Measurements from ENCODE around the genes IFT81, HVCN1 and PPP1CC.

- PRO-cap, 3 experiments, result peak in 3 of 3 experiments; most common plus-strand start chr12:110124357 (in 1); most common minus-strand start chr12:110124115 (in 1)
Observed at GRCh38 chr12:110123875-110125062, at the start of gene IFT81. IFT81 (plus strand) TSS chr12:110124357.

DNA sequence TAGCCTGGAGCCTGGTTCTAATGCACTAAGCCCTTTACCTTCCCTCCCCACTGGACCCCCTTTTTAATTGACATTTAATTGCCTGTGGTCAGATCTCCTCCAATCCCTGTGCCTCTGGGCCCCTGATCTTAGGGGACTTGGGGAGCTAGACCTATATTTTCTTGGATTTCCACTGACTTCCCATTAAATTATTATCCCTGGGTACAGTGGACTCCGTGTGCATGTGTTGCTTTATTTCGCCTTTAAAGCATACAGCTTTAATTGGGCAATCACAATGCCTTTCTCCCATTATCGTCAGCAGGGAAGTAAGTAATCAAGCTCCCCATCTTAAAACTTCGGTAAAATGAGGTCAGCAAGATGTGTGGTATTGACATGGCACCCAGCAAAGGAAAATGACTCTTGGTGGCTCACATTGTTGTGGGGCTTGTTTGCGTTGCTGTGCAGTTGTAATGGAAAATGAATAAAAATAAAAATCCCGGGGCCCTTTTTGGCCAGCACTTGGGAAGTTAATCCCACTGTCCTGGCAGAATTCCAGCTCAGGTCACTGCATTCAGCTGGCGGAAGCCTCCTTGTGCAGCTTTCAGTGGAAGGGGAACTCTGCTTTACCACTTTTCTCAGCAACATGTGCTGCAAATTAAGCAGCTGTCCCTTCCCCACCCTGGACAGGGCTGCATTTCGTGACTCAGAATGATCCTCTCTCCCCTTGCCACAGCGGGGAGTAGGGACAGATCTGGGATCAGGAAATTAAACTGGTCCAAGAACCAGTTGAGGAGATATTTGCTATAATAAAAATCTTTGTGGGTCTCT is 14.0 kb upstream of the ATP2A2 start:
- PRO-cap, 3 experiments, result peak in 2 of 3 experiments; most common plus-strand start position 576 of the sequence (in 2)

DNA sequence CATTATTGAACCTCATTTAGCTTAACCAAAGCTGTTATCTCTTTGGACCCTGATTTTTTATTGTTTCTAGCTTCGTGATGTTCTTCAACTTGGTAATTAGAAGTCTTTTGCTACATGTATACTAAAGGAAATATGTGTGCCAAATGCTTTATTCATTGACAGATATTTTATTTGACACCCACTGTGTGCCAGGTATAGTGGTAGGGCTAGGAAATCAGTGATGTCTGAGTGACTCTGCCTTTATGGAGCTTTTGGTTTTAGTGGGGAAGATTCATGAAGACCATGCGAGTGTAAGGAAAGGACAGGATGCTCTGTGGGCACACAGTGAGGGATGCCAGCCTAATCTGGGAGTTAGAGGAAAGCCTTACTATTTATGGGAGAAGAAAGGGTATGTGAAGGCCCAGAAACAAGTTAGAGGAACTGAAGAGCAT is 35.4 kb downstream of the ATP2A2 start:
- PRO-cap, 3 experiments, result no peak in any of the 3 experiments

GRCh38 chr12:110332505-110332751 is 51.4 kb downstream of the ATP2A2 start:
- PRO-cap, 3 experiments, result no peak in any of the 3 experiments

GRCh38 chr12:110345070-110346129 is 58.1 kb downstream of the ANAPC7 start:
- PRO-cap, 3 experiments, result peak in 2 of 3 experiments; most common plus-strand start chr12:110345386 (in 1); most common minus-strand start chr12:110345202 (in 1)

DNA sequence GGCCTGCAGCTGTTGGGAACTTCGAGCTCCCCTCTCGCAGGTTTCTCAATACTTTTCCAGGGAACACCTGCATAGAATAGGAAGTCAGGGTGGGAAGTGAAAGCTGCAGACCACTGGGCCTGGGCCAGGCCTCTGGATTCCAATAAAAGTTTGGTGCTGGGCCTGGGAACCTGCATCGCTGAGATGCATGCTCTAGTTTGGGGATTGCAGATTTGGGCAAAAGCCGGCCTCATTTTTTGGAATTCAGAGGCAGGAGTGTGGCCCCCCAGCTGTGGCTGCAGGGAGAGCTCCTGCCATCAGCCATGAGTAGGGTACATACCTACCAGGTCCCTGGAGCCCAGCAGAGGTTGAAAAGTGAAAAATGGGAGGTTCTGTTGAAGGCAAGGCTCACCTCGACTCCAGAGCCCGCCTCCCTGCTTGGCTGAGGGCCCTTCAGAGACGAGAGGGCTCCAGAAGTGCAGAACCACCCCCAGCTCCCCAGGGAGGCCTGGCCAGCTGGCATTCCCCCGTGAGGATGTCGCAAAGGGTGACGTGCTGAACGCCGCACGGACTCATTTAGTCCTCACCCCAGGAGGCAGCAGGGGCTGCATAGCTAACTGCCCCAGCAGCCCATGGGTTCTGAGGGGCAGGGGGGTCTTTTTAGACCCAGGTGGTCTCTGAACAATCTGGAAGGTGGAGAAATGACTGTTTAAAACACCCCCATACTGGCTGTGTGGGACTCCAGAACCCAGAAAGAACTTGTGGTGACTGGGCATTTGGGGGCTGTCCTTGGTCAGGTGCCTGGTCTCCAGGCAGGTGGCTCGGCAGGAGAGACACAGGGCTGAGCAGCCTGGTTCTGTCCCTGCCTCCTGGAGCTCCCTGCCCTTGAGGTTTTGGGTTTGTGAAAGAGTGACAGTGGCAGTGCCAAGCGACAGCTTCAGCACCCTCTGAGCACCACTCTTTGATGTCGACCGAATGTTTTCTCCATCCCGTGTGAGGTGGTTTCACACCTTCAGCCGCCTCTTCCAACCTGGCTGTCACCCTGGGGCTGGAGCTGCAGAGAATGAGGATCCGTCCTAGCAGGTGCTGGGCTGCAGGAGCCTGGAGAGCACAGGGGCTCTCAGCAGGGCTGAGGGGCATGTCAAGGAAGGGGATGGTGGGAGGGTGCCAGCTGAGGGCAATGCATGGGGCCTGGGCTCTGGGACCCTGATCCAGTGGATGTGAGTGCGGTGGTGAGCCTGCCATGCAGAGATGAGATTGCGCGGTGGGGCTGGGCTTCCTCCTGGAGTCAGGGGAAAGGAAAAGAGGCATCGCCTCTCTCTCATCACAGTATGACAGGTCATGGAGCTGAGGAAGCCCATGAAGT is 31.9 kb downstream of the ANAPC7 start:
- PRO-cap, 3 experiments, result no peak in any of the 3 experiments

- PRO-cap, 3 experiments, result no peak in any of the 3 experiments
Observed at GRCh38 chr12:110534384-110535195, 32.5 kb downstream of the RAD9B start.

DNA sequence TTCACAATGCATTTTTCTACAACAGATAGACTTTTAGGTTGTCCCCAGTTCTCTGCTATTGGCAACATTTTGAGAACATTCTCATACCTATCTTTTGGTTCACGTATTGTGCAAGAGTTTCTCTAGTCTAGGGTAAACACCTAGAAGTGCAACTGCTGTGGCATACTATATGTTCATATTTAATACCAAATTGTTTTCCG is 32.1 kb downstream of the PPTC7 start:
- PRO-cap, 3 experiments, result no peak in any of the 3 experiments

- PRO-cap, 3 experiments, result no peak in any of the 3 experiments
Observed at GRCh38 chr12:110661211-110662053, 27.5 kb downstream of the HVCN1 start.

DNA sequence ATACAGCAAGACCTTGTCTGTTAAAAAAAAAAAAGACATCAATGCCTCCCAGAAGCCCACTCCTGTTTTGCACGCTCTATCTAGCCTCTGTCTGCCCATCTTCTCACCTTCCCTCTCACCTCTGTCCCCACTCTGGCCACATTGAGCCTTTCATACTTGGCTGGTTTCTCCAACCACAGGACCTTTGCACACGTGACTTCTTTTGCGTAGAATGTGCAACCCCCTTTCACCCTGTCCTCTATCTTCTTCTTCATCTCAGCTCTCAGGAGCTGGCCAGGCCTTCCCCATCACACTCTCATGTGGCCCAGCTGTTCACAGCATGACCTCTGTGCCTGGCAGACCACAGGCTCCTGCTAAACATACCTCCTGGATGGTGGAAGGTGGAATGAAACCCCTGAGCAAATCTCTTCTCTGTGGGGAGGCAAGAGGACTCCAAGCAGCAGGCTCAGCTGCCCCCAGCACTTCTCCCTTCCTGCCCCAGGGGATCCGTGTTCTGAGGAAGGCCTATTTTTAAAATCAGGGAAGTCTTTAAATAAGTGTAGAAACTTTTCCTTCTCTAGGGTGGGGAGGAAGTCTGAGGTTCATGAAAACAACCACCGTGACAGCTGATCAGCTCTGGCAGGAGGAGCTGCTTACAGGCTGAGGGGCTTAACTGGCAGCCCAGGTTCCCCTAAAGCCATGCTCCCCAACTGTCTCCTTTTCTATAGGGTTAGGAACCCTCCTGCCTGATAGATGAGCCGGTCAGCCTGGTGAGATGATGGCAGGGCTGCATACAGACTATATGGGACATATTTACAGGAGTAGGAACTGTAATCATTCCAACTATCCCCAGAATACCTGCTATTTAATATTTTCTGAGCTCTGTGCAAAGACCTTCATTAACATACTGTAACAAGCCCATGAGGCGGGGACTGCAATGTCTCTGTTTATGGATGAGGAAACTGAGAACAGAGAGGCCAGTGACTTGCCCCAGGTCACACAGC is 11.4 kb downstream of the HVCN1 start:
- PRO-cap, 3 experiments, result no peak in any of the 3 experiments

- PRO-cap, 3 experiments, result peak in 3 of 3 experiments; most common plus-strand start chr12:110689219 (in 1); most common minus-strand start chr12:110689115 (in 3)
Observed at GRCh38 chr12:110689034-110690178, at the start of gene HVCN1. HVCN1 (minus strand) TSS chr12:110689115.

DNA sequence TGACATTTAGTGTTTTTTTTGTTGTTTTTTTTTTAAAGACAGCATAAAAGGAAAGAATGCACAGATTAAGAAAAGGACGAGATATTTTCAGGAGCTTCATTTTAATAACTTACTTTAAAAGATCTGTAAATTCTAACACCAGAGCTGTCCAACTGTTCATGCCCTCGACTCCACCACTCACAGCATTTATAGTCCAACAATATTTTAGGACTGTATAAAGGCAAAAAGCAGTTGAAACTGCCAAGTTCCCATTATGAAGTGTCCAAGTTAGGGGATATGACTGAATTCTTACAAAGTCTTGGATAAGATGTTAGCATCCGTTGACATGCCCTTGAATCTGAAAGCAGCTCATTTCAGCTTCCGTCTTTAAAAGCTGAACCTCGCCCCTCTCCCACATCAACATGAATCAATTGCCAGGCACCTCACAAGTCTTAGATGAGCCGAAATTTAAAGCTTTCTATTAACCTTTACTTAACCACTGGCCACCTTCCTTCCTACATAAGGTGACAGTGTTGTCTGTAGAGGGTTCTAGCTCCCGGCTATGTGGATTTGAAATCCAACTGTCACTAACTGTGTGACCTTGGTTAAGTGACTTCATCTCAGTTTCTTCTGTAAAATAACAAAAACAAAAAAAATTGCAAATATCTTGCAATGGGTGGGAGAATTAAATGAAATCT is 1.4 kb downstream of the PPP1CC start:
- PRO-cap, 3 experiments, result no peak in any of the 3 experiments

DNA sequence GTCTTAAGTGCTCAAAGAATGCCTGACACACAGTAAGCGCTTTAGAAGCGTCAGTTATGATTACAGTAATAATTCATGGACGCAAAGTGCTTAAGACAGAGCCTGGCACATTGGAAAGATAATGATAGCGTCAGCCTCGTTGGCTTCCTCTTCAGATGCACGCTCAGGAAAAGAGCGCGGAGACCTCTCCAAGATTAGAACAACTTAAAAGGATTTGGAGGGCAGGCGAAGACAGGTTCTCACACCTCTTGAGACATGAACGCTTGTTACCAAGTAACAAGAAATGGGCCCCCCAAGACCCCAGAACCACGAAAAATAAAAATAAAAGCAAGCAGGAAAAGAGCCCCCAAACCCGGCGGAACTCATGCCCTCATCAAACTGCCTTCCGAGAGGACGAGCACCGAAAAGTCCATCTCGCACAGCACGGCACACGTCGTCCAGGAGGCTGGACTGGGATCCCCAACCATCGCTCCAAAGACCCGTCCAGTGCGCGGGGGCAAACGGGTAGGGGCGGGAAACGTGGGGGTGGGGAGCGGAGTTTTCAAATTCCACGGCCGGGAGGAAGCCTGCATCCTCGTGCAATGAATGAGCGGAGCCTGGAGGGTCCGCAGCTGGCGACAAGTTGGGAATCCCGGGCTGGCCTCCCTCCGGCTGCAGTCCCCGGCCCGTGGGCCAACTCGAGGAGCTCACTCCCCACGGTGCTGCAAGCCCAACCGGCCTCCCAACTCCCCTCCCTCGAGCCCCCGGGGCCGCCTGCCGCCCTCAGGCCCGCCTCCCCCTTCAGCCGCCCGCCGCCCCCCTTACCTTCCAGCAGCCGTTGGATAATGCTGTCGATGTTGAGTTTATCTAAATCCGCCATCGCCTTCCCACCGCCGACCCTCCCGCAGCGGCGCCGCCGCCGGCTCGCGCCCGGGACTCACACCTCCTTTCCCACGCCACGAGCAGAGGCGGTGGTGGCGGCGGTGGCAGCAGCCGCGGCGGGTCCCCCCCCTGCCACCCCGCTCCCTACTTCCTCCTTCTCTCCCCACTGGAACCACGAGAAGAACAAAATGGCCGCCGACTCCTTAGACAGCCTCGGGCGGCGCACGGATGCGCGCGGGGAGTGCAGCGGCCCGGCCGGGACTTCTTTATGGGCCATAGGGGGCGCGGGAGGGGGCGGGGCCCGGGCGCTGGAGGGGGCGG is at the start of gene PPP1CC:
TSS of gene PPP1CC (minus strand) at position 1,043 of the 1,182 bp plus-strand sequence.
- PRO-cap, 3 experiments, result peak in 3 of 3 experiments; most common minus-strand start position 1,037 of the sequence (in 3)

DNA sequence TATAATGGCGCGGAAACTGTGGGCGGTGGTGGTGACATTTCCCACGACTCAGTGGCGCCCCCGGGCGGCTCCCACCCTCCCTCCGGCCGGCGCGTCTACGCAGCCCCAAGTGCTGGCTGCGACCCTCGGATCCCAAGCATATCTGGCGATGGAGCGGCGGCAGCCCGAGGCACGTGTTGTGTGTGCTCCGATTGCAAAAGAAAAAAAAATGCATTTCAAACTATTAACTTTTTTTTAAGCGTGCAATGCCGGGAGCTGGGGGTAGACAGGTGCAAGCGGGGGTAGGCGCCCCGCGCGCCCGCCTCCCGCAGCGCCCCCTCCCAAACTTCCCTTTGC is 664 bp upstream of the CUX2 start:
- PRO-cap, 3 experiments, result no peak in any of the 3 experiments

DNA sequence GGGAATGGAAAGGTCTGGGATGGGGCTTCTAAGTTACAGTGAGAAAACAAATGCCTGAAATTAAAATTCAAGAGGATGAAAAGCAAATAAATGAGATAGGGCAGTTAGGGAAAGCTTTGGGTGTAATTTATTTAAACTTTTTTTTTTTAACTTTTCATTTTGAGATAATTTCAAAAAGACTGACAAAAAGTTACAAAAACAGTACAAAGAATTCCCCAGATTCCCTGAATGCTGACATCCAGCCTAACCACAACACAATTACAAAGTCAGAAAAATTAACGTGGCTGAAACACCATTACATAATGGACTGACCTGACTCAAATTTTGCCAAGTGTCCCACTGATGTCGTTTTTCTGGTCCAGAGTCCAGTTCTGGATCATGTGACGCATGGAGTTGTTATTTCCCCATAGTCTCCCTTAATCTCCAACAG is 73.7 kb downstream of the CUX2 start:
- PRO-cap, 3 experiments, result no peak in any of the 3 experiments

DNA sequence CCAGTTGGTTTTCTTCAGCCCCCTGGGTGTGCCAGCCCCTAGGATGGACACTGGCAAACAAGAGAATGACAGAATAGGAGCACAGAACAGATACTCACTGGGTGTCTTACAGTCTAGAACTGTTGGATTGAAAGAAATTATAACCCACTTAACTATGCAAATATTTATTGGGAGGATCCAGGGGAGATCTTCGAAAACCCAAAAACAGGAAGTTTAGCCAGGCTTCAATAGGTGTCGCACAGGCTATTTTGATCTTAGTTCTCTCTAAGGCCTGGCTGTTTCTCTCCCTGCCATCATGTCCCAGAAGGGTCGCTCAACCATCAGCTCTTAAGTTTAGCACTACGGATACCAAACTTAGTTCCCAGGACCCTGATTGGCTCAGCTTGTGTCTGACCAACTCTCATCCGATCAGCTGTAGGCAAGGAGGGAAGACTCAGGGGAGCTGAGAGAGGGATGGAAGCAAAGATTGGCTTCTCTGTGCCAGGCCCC is 13.7 kb downstream of the PHETA1 start:
- PRO-cap, 3 experiments, result no peak in any of the 3 experiments

GRCh38 chr12:111406444-111406763 is 681 bp downstream of the SH2B3 start:
- PRO-cap, 3 experiments, result no peak in any of the 3 experiments

DNA sequence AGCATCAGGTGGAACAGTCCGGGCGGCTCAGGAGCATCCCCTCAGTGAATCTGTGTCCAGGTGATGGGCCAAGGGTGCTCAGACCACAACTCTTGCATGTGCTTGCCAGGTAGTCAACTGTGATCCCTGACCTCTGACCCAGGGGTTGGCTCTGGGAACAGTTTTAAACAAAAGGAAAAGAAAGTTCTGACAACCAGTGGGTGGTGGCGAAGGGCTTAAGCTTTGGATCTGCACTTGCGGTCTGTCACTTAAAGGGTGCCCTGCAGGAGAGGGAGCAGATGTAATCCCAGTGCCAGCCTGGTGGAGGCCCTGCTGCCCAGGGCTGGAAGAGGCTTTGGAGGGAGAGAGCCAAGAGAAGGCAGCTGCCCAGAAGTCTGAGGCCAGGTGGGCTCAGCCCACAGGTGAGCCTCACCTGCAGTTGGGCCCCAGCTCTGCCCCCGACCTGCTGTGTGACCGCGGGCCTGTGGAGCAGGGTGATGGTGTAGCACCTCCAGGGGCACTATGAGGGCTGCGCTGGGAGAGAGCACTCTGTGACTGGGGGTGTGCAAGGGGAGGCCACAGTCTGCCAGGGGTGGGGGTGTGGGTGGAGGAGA is 19.1 kb downstream of the SH2B3 start:
- PRO-cap, 3 experiments, result no peak in any of the 3 experiments

- PRO-cap, 3 experiments, result no peak in any of the 3 experiments
Observed at GRCh38 chr12:111427306-111428075, 21.8 kb downstream of the SH2B3 start.

DNA sequence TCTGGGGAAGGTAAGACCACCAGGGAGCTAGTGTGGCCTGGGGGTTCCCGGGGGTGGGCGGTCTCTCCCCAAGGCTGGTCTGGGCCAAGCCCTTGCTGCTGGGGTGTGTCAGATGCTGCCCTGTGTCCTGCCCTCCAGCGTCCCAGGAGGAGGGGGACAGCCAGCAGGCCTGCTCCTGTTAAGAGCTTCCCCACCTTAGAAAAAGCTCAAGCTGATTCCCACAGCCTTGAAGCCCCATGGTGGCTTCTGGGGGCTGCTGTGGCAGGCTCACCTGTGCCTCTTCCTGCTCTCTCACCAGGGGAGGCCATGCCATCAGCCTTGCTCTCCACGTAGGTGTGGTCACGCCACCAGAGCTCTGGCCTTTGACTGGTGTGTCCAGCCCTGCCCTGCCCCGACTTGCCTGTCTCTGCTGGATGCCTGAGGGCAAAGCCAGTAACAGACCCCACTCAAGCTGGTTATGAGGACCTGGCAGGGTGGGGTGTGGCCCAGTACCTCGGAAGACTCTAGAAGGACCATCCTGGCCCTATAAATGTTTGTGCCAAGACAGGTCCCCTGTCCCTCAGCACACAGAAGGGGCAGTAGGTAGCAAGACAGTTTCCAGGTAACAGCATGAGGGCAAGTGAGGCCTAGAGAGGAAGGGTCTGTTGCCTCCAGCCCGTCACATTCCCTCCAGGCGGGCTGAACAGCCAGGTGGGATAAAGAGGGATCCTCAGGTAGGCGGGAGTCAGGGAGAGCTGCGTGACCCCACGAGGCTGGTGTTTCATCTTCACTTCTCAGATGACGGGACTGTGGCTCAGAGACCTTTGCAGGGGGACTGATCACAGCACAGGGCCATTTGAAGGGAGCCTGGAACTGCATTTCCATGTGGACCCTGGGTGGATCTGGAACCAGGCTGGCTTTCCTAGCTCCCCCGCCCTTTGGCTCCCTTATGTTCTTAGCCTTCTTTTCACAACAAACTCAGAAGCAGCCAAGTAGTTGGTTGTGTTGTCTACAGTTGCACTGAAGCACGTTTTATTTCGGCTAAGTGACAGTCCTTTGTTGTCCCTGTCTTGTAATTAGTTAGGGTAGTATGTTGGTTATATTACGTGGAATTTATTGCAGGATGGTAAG is 37.1 kb downstream of the SH2B3 start:
- PRO-cap, 3 experiments, result no peak in any of the 3 experiments